Occipital lobe (tissue), 2 donors: ENCODE measurements around a stretch of chr1.

DNA sequence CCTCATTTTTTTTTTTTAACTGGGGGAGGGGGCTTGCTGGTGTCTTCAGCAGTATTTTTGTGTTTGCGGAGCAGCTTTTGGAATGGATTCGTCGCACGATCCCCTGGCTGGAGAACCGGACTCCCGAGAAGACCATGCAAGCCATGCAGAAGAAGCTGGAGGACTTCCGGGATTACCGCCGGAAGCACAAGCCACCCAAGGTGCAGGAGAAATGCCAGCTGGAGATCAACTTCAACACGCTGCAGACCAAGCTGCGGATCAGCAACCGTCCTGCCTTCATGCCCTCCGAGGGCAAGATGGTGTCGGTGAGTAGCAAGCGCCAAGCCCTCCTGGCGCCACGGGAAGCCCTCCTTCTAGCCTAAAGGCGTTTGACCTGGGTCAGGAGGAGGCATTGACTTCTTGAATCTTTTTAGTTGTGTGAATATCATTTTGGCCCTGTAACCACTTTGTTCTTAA, 53.0 kb downstream of the ACTN2 start:
- RAMPAGE, long total RNA = no peak

- RAMPAGE, long total RNA = no peak
These were observed 47.5 kb upstream of the MTR start for GRCh38 chr1:236747489-236748036.

- RAMPAGE, long total RNA = no peak
These were observed 41.5 kb upstream of the MTR start for GRCh38 chr1:236753492-236754113.

GRCh38 chr1:236762240-236762968, 32.7 kb upstream of the MTR start:
- RAMPAGE, long total RNA = no peak

- RAMPAGE, long total RNA = no peak
These were observed 455.5 kb upstream of the ZP4 start for GRCh38 chr1:238346182-238346736.

DNA sequence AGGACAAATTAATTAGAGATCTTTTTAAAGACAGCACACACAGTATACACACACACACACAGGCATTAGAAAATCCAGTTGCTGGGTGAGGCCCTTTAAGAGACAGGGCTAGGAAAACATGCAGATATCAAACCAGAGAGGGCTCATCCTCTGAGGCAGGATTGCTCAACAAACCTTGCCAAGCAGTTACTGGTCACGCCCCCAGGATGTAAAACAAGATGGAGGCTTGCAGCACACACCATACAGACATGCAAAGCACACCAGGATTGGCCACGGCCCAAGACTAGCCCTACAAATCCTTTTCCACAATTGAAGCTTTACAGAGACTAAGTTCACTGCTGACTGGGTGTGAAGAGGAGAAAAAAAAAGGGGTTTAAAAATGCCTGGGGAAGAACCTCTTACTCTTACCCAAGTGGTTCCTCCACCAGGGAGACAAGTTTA, 594.3 kb upstream of the ZP4 start:
- RAMPAGE, long total RNA = no peak

- RAMPAGE, long total RNA = no peak
These were observed 738.4 kb upstream of the CHRM3 start for GRCh38 chr1:238647746-238648585.

- RAMPAGE, long total RNA = no peak
These were observed 683.6 kb upstream of the CHRM3 start for GRCh38 chr1:238702839-238703121.

DNA sequence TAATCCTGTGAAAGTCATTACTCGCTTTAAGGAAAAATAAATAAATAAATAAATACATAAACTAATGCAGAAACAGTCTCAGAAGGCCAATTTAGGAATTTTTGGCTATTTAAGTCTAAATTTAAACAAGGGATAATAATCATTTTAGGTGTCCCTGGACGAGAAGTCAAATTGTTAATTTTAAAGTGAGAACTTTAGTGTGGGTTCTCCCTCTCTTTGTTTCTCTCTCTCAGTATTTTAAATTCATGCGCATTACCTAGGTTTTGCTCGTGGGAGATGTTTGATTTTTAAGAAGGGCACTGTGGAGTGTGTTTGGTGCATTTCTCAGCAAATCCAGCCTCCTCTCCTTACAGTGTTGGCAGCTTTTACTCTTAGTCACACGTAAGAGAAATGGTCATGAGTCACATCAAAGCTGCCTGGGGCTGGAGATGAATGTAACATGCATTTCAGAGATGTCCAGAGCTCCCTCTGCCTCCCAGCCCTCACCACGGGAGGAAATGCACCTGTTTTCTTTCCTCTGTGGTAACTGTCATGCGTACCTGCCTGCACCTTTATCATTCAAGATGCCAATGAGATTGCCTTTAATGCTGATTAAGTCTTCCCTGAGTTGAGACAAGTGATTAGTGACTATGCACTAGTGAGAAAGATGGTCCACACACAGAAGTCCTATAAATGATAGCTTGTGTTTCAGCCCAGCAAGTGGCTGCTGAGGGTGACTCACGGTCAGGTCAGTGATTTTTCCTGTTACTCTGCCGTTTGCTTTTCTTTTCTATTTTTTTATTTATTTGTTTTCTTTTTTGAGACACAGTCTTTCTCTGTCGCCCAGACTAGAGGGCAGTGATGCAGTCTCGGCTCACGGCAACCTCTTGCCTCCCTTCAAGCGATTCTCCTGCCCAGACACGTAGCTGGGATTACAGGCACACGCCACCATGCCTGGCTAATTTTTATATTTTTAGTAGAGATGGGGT, 277.4 kb upstream of the FMN2 start:
- RAMPAGE, long total RNA = no peak

DNA sequence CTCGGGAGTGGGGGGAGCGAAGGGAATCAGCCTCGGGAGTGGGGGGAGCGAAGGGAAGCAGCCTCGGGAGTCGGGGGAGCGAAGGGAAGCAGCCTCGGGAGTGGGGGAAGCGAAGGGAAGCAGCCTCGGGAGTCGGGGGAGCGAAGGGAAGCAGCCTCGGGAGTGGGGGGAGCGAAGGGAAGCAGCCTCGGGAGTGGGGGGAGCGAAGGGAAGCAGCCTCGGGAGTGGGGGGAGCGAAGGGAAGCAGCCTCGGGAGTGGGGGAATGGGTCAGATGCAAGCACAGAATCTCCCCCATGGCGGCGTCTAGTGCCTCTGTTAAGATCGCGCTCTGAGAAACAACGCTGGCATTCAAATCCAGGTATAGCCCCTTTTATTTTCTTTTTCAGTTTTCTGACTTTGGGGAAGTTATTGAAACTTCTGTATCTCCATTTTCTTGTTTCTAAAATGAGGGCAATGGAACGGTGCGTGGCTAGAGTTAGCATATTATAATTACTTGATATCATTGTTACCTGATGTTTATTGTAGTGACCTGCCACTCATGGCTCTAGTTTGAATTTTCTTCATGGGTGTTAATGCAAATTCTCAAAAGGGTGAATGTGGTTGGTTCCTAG, 205.7 kb downstream of the GREM2 start:
- RAMPAGE, long total RNA = no peak

- RAMPAGE, long total RNA = no peak
These were observed 1.3 kb downstream of the GREM2 start for GRCh38 chr1:240610623-240611094.

DNA sequence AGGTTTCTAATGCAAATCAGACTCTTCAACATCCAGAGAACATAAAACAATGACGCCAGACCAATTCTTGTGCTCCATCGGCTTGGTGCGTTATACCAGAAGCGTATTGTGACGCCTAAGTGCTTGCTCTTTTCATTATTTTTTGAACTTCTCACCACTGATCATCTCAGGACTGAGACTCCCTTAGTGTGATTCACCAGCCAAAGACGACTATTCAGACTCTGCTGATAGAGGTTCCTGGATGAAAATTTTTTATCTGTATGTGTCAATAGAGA, 791 bp upstream of the GREM2 start:
- RAMPAGE, long total RNA = no peak

- RAMPAGE, long total RNA = no peak
These were observed 7.3 kb upstream of the GREM2 start for GRCh38 chr1:240619163-240619684.

DNA sequence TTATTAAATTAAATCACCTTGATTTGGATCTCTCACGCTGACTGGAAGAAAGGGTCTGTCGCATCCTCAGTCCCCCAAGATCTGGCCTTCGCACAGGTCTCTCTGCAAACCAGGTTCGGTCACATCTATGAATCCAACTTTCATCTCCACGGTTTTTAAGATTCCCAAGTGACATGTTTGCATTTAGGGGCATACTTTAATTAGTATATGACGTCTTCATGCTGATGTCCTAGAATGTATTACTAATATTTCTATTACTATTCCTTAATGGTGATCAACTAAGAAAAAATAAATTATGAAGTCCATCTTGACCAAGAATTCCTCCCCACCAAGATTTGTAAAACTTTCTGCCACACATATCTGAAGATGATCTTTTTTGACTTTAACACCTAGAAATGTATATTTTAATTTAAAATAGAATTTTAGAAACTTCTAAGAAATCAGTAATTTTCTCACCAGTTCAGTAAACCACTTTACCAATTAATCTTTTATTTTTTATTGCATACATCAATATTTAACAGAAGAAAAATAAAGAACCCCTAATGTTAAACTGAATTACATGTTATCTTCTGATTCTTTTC, 11.7 kb downstream of the CHML start:
- RAMPAGE, long total RNA = no peak

- RAMPAGE, long total RNA = no peak
These were observed 732 bp downstream of the EXO1 start for GRCh38 chr1:241848473-241849399.

DNA sequence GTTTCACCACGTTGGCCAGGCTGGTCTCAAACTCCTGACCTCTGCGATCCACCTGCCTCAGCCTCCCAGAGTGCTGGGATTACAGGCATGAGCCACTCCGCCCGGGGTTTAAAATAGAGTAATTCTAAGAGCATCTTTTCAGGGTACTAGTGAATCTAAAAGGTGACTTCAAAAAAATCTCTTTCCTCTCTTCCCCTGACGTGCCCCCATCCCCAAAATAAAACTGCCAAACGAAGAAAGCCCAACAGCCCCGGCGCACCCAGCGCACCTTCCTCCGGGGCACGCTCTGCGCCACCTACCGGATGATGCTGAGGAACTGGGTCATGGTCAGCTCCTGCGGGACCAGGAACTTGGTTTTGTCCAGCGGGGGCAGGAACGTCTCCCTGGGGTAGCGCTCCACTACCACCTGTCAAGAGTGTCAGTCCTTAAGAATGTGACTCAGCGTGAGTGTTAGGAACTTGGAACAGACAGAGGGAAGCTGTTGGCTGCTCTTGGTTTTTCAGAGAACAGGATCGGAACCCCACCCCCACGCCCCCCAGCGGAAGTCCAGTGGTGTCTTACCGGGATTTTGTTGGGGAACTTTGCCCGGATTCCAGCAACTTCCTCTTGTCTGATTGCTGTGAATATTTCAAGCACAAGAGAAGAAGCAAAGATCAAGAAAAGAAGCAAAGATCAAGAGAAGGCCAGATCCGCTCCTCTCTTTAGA, 530 bp downstream of the MAP1LC3C start:
- RAMPAGE, long total RNA = no peak

DNA sequence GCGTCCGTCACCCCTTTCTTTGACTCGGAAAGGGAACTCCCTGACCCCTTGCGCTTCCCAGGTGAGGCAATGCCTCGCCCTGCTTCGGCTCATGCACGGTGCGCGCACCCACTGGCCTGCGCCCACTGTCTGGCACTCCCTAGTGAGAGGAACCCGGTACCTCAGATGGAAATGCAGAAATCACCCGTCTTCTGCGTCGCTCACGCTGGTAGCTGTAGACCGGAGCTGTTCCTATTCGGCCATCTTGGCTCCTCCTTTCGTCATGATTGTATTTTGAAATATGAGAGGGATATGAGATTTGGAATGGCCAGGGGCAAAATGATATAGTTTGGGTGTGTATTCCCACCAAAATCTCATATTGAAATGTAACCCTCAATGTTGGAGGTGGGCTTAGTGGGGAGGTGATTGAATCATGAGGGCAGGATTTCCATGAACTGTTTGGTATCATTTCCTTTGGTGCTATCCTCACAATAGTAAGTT, 52.5 kb upstream of the MAP1LC3C start:
- RAMPAGE, long total RNA = no peak

DNA sequence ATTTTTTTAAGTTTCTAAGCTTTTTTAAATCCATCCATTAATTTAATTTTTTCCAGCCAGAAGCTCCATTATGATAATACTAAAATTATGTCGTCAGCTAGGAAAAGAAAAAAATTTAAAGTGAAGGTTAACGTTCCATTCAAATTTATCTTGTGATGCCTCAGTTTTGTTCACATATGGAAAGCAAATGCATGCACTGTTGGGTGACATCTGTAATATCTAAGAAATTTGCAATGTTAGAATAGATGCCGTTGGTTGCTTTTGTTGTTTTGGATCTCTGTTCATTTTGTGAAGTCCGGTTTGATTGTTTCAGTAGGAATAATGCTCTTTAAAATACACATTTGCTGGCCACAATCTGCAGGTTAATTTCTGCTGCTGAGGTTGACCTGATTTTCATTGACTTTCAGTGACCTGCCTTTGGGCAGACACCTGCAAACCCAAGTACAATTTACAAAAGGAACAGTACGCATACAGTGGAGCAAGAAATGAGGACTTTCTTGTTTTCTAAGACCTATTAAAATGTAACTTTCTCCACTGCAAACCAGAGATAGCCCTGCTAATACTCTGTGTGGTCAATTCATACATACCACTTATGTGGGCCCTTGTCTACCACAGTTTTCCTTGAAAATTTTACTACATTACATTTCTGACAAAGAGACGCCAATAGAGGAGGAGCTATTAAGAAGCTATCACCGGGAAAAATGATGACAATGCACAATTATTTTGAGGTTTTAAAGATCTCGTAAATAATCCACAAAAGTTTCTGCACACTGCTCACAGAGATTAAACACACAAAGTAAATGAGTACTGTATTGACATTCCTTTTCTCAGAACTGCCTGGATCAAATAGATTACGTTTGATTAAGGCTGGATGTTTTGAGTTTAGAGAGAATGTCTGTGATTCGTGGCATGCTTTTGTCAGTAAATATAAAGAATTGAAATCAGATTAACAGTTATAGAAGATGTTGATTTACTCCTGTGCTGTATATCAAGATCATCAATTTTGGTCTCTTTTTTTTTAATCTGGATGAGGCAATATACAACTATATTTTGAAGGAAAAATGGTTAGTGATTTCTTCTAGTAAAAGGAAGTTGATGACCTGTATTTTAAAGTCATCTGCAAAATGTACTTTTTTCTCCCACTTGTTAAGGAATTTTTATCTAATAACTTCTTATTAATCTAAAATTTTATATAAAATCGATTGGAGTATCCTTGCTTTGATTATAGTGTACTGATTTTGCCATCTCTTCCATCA, 141.9 kb downstream of the SDCCAG8 start:
- RAMPAGE, long total RNA = no peak

GRCh38 chr1:243421225-243421697, 165.4 kb downstream of the SDCCAG8 start:
- RAMPAGE, long total RNA = no peak

DNA sequence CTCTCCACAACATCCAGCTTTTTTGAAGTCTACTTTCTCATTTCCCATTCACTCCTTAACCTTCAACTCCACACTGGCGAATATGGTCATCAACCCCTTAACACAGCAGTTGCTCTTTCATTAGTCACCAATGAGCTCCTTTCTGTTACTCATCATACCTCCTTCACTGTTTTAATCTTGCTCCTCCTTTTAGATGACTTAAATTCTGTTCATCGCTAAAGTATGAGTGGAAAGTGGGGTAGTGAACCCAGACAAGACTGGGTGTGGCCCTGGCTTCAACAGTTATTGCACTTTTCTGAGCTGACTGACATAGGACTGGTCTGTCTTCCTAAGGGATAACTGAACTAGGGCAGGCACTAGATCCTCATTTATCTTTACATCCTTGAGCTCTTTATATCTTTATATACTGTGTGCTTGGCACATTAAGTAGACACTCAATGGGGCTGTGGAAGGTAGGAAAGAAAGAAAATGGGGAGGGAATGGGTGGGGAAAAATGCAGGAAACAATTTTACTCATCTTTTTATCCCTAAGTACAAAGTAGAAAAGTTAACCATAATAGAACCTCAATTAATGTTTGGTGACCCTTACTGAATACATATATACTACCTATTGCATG, 51.2 kb downstream of the AKT3 start:
- RAMPAGE, long total RNA = no peak